Mucosa of descending colon (tissue), 1 donor: Measurements from ENCODE around the genes JMY and SPZ1.

DNA sequence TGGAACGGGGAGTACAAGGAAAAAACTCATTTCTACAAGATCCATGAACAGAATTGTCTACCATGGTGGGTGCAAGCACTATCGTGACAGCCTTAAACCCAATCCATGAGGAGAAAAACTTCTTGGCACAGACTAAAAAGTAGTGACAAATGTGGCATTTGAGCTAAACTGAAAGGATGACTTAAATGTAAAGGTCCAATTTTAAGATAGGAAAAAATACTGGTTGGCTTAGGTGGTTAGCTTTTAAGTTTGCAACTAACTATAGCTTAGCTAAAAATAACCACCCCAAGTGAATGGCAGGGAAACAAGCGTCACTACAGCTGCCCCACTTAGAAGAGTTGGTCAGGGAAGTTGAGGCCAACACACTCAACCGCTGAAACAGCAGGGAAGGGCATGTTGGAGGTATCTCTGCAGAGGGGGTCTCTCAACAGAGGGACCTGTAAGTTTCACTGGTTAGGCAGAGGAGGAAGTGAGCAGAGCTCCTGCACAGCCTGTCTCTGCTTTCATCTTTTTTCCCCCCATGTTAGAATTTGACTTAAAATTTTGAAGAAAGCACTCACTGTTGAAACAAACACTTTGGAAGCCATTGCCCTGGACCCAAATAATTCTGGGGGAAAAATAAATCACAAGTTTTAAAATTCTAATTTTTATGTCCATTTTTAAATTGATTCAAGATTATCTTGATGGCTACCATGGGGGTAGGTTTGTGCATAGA, 75.3 kb downstream of the LHFPL2 start:
- PRO-cap = no peak

DNA sequence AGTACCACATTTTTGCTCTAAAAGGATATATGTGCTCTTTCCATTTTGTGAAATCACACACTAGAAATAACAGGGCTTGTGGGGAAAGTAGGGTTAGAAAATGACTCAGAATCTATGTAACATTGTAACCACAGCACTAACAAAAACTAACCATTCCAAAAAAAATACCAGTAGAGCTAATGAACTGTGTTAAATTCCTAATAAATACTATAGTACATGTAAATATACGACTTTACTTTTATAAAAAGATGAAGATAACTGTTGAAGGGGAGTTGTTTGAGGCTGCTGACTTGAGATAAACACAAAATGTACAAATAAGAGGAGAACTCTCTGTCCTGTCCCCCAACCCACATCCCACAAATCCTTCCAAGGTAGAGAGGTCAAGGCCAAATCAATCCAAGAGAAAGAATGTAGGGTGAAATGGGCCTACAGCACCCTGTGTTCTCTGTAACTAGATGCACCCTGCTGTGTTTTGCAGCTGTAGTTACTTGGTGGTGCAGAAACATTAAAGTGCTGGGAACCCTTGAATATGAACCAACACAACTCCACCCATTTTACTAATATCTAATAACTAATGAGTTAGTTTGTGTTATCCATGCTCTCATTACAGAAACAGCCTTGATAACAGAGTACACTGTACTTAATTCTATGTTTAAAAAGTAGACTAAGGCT, 1.9 kb upstream of the LHFPL2 start:
- PRO-cap = no peak

DNA sequence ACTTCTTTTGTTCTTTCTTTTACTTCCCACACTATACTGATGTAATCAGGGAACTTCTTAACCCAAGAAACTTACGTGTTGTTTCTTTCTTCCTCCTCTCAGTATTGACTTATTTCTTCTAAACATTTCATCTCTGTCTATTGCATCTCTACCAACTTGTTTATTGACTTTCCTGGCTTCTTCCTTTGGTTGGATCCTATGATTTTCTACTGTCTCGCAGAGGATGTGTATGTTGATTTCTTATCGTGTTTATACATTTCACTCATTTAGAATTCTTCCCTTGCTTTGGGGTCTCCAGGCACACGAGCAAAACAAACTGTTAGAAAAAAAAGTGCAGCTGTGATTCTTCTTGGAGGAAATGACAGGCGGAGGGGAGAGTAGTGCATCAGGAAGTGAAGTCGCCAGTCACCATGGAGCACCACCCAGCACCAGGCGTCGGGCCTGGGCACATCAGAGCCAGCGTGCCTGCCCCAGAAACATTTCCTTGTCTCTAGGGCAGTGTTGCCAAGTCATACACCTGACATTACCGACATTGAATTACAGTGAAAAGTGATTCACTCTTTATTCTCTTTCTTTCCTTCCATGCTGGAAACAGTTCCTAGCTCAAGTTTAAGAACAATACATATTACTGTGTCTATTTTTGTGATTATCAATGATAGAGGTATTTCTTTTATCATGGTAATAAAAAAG, 123.2 kb upstream of the LHFPL2 start:
- PRO-cap = no peak

- PRO-cap = bidirectional peak, plus-strand start at chr5:78985766, minus-strand start at chr5:78985496; unidirectional peak, minus-strand start at chr5:78985875
Measured at GRCh38 chr5:78985701-78986389, 735 bp upstream of the ARSB start.

GRCh38 chr5:79026174-79026729, 41.1 kb upstream of the ARSB start:
- PRO-cap = no peak

GRCh38 chr5:79030554-79030867, 39.0 kb downstream of the DMGDH start:
- PRO-cap = no peak

GRCh38 chr5:79032134-79032849, 37.2 kb downstream of the DMGDH start:
- PRO-cap = no peak

DNA sequence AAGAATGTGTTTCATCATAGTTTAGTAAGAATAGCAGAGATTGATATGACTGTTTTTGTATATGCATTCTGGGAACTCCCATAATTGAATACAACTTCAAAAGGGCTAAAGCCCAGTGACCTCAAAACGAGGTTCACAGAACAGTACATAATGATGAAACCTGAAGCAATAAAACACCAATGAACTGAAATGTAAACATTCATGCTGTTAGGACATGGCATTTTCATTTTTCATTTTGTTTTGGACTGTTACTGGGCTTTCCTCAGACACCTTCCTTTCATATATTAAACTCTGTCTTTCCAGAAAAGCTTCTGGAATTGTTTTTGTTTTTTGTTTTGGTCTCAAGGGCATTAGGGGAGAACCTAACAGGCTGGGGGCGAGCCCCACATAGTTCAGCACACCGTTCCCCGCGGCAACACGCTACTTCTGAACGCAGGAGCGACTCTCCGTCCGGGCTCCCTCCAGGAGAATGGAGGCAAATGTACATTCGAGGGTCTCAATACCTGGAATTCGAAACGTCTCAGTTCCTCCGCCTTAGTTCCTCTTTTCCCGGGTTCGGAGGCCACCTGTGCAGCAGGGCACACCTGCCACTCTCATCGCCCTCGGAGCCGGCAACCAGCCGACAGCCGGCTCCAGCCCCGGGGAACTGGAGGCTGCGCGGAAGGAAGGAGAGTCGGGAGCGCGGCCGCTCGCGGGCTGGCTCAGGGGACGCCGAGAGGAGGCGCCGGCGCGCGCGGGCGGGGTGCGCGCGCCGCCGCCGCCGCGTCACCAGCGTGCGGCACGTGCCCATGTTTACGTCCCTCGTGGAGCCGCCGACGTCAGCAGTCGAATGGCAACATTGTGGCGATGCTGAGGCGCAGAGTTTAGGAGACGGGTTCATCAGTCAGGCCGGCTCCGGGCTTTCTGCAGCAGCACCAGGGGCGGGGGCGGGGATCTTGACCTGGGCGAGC, at the start of gene JMY:
JMY (plus strand) TSS at position 824 of the 950 bp plus-strand sequence.
- PRO-cap = bidirectional peak, plus-strand start at position 797 of the sequence, minus-strand start at position 648 of the sequence

DNA sequence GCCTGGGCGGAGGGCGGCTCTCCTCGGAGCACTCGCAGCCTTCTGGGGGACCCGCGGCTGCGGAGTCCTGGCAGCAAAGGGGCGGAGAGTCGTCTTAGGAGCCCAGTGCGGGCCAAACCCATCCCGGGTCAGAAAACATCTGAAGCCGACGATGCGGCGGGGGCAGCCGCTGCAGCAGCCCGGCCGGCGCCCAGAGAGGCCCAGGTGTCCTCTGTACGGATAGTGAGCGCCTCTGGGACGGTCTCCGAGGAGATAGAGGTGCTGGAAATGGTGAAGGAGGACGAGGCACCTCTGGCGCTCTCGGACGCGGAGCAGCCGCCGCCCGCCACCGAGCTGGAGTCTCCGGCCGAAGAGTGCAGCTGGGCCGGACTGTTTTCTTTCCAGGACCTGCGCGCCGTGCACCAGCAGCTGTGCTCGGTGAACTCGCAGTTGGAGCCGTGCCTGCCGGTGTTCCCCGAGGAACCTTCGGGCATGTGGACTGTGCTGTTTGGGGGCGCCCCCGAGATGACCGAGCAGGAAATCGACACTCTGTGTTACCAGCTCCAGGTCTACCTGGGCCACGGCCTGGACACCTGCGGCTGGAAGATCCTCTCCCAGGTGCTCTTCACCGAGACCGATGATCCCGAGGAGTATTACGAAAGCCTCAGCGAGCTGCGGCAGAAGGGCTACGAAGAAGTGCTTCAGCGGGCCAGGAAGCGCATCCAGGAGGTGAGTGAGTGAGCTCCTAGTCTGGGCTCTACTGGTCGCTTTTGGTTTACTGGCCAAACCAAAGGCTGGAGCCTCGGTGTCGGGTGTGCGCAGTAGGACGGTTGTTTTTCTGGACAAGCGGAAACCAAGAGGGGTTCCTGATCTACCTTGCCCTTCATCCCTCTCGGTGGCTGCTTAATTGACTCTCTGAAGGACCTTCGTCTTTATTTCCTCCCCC, 1.3 kb downstream of the JMY start:
- PRO-cap = bidirectional peak, plus-strand start at position 131 of the sequence, minus-strand start at position 44 of the sequence; bidirectional peak, plus-strand start at position 531 of the sequence, minus-strand start at position 431 of the sequence

DNA sequence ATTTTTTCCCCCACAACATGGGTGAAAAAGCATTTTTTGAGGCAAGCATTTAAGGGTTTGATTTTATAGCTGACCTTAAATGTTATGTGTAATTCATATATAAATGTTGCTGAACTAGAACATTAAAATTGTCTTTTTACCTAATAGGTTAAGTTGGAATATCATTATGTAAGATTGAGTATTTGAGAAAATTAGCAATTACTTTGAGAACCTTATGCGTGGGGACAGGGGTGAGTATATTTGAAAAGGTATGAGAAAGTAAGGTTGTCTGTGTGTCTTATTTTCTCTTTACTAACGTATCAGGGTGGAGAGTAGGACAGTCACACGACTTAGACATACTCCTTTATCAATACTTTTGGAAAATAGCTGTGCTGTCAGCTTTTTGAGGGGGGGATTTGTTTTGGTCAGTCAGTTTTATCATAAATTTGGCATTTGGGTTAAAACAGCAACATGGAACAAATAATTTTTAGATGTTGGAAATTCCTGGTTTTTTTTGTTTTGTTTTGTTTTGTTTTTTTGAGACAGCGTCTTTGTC, 43.5 kb downstream of the JMY start:
- PRO-cap = no peak

DNA sequence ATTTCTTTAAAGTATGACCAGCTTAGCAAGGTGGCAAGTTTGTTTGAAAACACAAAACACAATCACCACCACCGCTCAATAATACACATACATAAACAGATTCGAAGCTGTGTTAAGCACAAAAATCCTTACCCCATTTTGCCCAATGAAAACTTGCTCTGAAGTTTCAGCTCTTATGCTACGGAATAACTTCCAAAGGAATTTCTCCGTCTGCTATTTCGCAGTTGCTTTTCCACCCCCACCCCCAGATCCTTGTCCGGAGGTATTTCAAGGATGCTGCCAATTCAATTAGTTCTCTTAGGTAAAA, 1.3 kb downstream of the HOMER1 start:
- PRO-cap = no peak

DNA sequence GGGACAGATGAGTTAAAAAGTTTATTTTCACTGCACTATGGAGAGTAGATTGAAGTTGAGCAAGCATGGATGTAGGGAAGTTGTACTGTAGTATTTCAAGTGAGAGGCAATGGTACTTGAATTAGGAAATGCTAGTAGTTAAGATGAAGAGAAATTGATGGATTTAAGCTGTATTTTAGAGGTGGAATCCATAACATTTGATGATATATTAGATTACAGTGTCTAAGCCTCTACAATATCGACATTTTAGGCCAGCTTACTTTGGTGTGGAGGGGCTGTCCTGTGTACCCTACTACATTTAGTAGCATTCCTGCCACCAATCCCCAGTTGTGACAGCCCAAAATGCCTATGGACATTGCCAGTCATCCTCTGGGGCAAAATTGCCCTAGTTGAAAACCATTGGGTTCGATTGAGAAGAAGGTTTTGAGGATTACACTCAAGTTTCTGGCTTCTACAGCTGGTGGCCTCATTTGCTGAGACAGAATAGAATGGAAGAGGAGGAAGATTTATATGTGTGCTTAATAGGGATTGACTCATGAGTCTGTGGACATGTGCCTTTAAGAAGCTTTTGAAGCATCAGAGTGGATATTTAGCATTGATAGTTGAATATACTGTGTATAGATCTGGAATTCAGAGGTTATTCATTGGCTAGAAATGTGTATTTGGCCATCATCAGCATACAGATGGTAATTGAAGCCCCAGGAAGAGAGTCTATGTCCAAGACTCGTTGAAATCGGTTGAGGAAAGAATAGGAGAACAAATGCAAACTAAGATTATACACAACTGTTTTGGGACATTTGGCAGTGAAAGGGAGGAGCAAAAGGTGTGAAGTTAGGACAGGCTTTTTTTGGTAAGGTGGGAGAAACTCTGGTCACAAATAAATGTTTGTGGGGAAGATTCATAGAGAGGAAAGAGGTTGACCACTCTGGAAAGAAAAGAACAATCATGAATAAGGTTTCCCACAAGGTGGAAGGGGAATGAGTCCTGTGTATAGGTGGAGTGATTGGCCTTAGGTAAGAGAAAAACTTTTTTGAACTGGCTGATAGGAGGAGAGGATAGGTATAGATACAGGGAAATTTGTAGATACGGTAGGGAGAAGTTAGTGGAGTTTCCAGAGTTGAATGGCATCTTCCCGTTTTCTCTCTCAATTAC, 19.0 kb downstream of the TENT2 start:
- PRO-cap = no peak

- PRO-cap = no peak
Measured at GRCh38 chr5:79736269-79736925, 46.8 kb downstream of the CMYA5 start.

GRCh38 chr5:79875077-79875710, 115.9 kb downstream of the MTX3 start:
- PRO-cap = no peak

DNA sequence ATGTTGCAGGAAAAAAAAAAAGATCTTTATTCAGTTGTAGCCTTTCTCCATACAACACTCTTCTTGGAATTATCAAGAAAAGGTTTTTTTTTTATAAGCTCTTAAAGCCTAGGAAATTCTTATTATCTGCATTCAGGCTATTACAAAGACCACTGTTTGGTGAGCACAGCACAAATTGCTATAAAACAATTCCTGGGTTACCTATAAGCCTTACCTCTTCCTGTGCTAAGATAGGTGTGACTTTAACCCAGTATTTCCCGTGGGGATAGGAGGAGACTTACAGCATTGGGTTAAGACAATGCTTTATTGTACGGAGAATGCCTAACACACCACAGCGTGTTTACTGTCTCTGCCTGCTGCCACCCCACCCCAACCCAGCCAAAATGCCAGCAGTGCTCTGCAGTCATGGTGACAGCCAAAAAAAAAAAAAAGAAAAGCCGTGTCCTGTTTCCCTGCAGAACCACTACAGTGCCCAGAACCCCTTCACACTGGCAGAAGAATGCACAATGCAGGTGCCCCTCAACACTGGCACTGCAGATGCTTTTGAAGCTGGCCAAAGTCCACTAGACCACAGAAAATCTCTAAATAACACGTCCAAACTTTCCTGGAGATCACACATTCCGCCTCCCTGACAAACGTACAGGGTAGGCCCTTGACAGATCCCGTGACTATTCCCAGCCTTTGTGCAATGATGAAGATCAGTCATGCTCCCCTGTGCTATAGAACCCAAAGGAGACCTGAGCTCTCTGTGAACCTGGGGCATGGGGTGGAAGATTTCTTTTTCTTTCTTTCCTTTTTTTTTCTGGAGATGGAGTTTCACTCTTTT, 102.2 kb downstream of the SERINC5 start:
- PRO-cap = no peak

DNA sequence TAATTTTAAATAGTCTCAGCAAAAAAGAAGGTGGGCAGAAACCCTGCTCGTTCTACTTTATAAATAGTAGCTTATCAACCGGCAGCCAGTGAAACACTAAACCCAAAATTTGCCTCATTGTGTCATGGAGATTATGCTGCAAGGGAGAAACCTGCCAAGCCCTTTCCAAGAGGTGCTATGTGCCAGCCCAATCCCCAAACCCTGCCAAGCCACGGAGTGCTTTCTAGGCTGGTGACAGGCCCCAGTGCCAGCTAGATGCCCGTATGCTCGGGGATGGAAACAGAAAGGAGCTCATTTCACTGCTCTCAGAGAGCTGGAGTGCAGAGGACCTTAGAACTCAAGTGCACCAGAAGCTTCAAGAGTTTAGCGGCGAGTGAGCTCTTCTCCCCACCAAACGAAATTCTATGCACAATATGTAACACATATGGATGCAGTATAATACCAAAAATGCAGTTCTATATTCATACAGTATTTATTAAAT, 38.6 kb downstream of the SERINC5 start:
- PRO-cap = no peak

DNA sequence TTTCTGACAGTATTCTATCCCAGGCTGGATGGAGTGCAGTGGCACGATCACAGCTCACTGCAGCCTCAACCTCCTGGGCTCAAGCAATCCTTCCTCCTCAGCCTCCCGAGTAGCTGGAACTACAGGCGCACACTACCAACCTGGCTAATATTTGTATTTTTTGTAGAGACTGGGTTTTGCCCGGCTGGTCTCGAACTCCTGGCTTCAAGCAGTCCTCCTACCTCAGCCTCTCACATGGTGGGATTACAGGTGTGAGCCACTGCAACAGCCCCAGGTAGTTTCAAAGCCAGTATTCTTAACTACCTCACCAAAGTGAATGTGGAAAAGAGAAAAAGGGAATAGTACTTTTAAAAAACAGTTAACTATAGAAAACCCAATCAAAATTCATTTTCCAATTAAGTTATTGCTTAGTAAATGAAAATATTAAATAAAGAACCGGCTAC, 25.0 kb downstream of the SERINC5 start:
- PRO-cap = no peak

- PRO-cap = no peak
Measured at GRCh38 chr5:80254498-80254788, 1.4 kb downstream of the SERINC5 start.

- PRO-cap = no peak
Measured at GRCh38 chr5:80319765-80320195, at the start of gene SPZ1. Gene SPZ1, plus strand, starts transcription at chr5:80320002.

- PRO-cap = no peak
Measured at GRCh38 chr5:80698717-80699156, 44.0 kb upstream of the DHFR start.